T-cell (primary cell): ENCODE results near the genes LBX2, TLX2 and SEMA4F.

DNA sequence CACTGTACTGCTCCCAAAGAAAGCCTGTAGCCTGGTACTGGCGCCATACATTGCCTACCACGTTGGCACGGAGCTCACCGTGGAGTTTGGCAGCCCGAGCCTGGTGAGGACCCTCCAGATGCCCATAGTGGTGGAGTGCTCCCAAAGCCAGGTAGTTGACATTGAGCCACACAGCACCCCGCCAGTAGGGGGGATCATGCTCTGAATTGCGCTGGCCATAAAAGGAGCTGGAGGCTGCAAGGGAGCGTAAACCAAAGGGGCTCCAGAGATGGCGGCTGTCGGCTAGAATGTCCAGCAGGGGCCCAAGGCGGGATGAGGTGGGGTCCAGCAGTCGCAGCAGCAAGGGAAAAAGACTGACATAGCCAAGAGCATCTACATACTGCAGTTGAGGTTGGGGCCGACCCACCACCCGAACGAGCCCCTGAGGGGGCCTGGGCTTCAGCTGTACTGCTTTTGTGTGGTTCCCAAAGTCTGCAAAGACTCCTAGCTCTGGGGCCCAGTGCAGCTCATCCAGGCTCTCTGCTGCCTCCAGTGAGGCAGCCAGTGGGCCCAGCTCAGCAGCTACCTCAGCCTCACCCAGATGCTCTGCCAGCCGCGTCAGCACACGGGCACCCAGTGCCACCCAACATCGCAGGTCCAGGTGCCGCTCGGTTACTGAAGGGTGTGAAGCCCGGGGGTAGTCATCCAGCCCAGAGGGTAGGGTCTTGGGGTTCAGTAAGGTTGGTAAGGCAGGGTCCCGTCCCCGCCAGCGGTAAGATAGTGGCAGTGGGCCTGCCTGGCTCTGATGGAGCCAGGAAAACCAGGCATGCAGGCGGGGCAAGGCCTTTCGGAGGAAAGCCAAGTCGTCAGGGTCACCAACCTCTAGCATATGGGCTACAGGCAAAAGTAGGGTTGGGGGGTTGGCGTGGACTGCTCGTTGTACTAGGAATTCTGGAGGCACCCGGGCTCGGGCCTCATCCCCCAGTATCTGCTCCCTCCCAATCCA, 3.4 kb downstream of the WBP1 start:
- PRO-cap, 7 experiments = no peak in any of the 7 experiments

GRCh38 chr2:74483151-74483650, 320 bp downstream of the TTC31 start:
- PRO-cap, 7 experiments = peak in 7 of 7 experiments; most common plus-strand start chr2:74483373 (in 1); most common minus-strand start chr2:74483304 (in 6)

GRCh38 chr2:74499386-74500010, at the start of gene LBX2:
Gene LBX2, minus strand, starts transcription at chr2:74499603.
- PRO-cap, 7 experiments = no peak in any of the 7 experiments

DNA sequence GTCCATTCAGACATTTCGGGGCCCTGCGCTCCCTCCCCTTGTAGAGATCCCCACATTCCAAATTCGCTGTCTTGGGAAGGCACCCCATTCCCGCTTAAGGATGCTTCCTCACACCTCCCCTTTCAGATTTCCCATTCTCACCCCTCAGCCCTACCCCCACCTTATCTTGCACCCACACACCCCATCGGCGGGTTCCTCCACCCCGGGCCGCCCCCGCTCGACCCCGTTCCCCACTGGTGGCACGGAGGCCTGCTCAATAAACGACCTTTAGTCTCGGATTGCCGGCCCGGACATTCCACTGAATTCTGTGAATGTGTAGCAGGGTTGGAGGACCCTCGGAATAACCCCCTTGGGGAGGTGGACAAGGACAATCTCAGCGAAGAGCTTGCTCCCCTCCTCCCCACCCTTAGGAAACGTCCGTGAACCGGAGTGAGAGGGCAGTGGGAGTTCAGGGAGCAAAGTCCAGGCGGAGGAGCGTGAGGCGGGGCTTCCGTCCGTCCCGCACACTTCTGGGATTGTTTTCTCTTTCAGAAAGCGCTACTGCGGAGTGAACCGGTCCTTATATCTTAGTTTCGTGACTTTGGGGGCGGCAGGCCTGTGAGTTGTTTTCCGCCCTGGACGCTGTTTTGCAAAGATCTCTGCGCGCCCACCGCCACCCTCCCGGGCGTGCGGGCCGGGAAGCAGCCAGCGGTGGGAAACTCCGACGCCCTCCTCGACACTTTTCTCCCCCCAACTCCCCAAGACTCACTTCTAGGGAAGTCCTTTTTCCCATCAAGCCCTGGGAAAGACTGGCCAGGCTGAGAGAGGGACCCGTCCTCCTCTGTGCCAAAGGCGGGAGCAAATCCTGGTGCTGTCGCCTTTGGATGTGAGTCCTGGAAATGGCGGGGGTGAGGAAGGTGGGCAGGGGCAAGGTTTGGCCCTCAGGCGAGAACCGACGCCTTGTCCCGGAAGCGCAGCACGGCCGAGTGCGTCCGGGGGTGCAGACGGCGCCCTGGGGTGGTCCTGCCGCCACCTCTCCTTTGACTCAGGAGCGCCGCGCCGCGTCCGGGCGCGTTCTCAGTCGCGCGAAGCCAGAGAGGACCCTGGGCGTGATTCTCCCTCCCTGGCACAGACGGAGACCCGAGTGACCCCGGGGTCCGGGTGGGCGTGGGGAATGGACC, 3.1 kb upstream of the LBX2 start:
- PRO-cap, 7 experiments = no peak in any of the 7 experiments

DNA sequence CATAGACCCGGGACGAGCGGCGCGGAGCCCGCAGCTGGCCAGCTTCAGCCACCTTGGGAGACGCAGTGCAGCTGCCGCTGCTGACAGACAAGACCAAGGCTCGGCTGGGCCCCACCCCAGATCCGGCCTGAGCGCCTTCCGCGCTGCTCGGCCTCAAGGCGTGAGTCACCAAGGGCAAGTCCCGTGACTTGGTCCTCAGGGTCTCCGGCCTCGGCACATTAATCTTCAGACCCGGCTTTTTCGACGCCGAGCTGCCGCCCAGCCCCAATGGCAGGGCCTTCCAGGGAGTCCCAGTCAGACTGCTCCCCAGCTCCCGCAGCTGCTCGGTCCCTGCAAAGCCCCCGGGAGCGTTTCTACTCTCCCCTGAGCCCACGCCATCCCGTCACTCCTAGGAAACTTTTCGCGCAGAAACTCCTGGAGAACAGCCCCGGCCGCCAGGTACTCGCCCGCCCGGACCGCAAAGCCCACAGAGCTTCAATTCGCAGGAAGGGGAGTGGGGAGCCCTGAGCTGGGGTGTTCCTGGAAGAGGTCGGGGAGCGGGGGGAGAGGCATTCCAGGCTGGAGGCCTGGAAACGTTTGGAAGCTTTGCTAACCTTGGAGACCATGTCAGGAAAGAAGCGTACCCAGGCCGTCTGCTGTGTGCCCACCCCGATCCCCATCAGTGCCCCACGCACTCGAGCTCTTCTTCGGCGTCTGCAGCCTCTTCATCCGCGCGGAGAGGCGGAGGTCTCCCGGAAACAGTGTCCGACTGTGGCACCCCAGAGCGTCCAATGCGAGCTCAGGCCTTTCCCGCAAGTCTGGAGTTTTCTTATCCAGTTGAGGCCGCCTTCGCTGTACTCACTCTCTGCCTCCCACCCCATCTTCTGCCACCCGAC, 4.0 kb downstream of the PCGF1 start:
- PRO-cap, 7 experiments = no peak in any of the 7 experiments

DNA sequence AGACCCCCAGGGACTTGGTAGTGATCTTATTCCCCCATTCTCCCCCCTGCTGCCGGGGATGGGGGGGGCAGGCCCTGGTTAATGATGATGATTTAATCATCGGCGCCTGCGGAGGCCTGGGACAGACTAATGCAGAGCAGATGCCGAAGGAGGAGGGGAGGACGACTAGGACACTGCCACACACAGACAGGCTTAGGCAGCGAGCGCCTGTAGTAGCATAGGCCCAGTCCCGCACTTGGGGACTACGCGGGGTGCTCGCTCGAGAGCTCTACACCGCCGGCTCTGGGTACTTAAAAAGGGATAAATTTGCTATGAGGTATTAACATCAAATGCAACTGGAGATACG, 684 bp upstream of the PCGF1 start:
- PRO-cap, 7 experiments = no peak in any of the 7 experiments

- PRO-cap, 7 experiments = no peak in any of the 7 experiments
Observed at GRCh38 chr2:74513847-74514761, at the start of gene TLX2. Gene TLX2, plus strand, starts transcription at chr2:74514450.

DNA sequence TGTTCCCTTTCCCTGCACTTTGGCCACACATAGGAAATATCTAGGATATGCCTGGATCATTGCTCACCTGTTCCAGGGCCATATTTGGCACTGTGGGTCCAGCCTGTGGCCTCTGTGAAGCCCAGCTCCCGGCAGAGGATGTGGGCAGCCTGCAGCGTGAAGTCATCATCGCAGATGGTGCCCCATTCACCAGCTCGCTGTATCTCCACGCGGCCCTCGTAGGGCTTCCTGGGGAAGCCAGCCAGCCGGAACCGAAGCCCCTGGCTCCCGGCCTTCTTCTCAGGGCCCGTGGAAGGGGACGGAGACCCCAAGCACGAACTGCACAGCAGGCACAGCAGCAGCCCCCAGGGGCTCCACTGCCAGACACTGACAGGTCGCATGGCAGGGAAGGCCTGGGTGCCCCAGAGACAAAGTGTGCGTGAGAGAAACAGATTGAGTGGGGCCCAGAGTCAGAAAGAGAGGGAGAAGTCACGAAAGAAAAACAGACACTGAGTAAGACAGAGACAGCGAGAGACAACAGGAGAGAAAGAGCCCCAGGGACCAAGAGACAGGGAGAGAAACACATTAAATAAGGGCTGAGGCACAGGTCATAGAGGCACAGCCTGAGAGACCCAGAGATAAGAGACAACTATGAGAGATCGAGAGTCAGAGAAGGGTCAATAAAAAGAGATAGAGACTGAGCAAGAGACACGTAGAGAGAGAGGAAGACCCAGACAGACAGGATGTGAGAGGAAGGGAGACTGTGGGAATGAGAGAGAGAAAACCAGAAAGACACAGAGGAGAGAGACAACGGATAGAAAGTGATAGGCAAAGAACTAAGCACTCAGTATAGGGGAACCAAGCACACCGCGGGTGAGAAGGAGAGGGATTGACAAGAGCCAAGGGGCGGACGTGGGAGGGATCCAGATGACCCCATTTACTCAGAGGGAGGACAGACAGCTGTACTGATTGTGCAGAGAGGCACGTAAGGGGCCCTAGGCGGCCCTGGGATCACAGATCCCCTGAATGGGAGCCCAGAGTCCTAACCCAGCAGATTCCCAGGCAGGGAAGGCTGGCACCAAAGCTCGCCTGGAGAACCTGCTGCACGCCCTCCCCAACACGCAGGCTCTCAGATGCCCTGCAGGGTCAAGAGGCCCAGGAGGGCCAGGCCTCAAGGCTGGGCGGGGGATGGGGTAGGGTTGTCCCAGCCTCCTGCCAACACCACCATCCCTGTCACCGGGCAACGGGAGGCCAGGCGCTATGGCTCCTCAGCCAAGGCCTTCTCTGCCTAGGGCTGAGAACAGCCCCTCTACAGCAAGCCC, 1.0 kb downstream of the LOXL3 start:
- PRO-cap, 7 experiments = no peak in any of the 7 experiments

- PRO-cap, 7 experiments = peak in 4 of 7 experiments; most common plus-strand start chr2:74555078 (in 1); most common minus-strand start chr2:74555123 (in 2)
Observed at GRCh38 chr2:74554931-74555998, 745 bp downstream of the DOK1 start.

- PRO-cap, 7 experiments = no peak in any of the 7 experiments
Observed at GRCh38 chr2:74560457-74561175, 6.1 kb downstream of the DOK1 start.

DNA sequence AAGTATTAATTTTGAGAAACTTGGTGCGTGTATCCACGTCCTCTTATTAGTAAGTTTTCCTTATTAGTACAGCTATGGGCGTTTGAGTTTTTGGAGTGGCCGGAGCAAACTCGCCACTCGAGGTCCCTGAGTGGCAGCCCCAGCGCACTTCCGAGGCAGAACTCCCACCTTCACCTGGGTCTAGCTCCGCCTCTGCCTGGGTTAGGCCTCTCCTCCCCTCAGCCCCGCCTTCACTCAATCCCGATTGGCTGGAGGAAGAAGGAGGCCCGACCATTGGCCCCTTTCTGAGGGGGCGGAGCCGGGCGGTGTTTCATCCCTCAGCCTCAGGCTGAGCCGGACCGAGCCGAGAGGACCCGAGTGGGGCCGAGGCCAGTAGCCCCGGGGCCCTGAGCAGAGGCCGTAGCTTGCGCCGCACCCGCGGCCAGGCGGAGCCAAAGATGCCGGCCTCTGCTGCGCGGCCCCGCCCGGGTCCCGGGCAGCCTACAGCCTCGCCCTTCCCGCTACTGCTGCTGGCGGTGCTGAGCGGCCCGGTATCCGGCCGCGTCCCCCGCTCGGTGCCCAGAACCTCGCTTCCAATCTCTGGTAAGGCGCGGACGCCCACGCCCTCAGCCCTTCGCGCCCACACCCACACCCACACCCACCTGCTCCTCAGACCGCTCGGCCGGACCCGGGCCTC, at the start of gene SEMA4F:
Gene SEMA4F (plus strand): TSS at position 308 of the 676 bp plus-strand sequence.
- PRO-cap, 7 experiments = peak in 7 of 7 experiments; most common plus-strand start position 341 of the sequence (in 5); most common minus-strand start position 176 of the sequence (in 5)

DNA sequence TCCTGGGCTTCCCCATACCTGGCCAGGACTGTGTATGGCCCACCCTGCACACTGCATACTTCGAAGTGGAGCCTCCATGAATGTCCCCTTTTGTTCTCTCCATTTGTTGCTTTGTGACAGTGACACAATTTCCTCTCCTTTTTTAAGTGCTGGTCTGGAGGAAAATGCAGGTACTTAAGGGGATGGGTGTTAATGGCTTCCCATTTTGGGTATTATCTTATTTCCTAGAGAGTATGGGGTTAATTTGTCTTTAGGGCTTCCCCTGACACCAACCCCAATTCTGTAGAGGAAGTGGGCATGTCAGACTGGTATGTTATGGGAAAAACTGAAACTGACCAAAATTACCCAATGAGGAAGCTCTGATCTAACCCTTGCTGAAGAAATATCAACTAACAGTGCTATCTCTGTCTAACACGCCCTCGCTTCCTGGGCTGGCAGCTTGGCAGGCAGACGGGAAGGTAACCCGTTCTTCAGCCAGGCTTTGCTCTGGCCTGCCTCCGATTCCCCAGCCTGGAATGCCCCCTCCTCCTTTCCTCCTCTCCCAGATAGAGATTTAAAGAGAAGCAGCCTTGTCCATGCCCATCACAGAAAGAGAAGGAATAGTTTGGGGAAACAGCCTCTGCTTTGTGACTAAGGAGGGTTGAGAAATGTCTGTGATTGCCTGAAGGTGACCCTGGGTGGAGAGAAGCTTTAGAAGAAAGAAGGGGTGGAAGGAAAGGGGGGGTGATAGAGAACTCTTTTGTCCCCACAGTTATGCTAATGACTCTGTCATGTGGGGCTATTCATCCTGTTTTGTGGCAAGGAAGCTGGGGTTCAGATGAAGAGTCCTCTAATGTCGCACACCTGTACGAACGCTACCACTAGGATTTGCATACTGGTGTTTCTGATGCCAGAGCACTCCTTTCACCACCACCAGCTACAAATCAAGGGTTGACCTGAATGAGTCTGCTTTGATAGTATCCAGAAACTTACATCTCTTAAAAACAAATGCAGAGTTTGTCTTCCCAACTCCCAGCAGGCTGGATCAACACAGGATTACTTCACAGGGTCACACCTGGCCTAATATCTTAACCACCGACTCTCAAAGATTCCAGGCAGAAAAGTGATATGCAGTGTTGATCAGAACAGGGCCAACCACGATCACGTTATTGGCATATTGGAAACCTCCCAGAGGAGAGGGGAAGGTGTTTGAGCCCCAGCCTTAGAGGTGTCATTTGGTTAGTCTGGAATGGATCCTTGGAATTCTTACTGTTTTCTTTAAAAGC, 15.5 kb downstream of the HK2 start:
- PRO-cap, 7 experiments = peak in 5 of 7 experiments; most common plus-strand start position 407 of the sequence (in 1); most common minus-strand start position 282 of the sequence (in 1)

- PRO-cap, 7 experiments = no peak in any of the 7 experiments
Observed at GRCh38 chr2:74876992-74877601, 43.2 kb downstream of the HK2 start.

DNA sequence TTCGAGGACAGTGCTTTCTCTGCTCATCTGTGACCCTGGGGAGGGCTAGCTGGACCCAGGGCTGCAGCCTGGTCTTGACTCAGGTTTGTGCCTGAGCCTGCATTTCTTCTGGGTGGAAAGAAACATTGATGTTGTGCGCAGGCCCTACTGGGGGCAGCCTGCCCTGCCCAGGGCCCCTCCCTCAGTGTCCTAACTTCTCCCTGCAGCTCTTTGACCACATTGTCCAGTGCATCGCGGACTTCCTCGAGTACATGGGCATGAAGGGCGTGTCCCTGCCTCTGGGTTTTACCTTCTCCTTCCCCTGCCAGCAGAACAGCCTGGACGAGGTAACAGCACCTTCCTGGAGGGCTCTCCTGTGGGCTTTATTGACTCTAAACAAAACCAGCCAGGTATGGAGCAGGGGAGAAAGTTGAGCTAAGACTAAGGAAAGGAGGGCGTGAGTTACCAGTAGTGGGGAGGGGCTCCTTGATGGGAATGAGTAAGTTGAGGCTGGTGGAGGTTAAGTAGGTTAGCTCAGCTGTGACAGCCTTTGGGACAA, 48.1 kb downstream of the HK2 start:
- PRO-cap, 7 experiments = no peak in any of the 7 experiments

DNA sequence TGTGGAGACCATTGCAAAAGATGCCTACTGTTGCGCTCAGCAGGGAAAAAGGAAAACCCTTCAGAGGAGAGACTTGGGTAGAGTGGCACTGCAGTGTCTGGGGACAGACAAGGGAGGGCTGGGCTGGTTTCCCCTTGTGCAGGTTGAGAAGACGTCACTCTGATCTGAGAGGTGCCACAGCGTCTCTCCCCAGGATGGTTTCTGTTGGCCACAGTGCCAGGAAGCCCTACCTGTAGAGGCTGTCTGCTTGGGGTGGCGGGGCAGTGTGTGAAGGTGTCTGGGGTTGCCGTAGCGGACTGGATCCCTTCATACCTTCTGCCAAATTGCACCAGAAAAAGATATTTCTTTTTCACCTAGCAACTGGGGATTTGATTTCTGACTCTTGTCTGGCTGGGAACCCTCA, 907 bp downstream of the POLE4 start:
- PRO-cap, 7 experiments = peak in 2 of 7 experiments; most common plus-strand start position 263 of the sequence (in 2); most common minus-strand start position 109 of the sequence (in 2)

GRCh38 chr2:75199973-75200890, 912 bp upstream of the TACR1 start:
- PRO-cap, 7 experiments = no peak in any of the 7 experiments

- PRO-cap, 7 experiments = no peak in any of the 7 experiments
Observed at GRCh38 chr2:75595761-75596139, 35.0 kb upstream of the EVA1A start.

- PRO-cap, 7 experiments = no peak in any of the 7 experiments
Observed at GRCh38 chr2:76781212-76782024, 740.8 kb downstream of the LRRTM4 start.

- PRO-cap, 7 experiments = peak in 1 of 7 experiments; most common plus-strand start chr2:79482434 (in 1)
Observed at GRCh38 chr2:79482225-79482717, 30.6 kb upstream of the CTNNA2 start.

DNA sequence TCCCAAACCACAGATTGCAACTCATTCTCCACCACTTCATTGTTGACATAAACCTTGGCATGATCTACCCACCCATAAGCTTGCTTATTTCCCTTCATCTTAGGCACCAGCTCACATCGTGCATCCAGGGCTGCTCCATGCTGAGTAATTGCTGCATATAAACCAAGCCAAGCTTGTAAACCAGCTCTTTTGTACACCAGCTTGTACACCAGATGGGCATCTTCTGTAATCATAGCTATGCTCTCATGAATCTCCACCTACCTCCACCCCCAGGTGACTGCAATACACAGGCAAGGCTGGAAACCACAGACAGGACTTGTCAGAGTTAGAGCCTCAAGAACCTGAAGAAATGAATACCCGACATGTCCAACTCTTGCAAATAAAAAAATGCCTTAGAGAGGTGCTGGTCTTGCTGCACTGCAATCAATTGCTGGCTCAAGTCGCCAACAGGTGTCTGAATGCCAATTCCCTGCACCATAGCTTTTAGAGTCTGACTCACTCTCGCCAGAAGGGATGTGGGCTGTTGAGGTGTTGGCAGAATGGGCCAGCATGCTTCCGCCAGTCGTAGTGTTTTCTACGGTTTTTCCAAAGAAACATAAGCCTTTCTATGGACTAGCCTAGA, 31.4 kb downstream of the TRABD2A start:
- PRO-cap, 7 experiments = peak in 2 of 7 experiments; most common plus-strand start position 507 of the sequence (in 2); most common minus-strand start position 225 of the sequence (in 1)